Mesenchymal stem cell of Wharton's jelly (primary cell): ENCODE measurements around a stretch of chr6.

DNA sequence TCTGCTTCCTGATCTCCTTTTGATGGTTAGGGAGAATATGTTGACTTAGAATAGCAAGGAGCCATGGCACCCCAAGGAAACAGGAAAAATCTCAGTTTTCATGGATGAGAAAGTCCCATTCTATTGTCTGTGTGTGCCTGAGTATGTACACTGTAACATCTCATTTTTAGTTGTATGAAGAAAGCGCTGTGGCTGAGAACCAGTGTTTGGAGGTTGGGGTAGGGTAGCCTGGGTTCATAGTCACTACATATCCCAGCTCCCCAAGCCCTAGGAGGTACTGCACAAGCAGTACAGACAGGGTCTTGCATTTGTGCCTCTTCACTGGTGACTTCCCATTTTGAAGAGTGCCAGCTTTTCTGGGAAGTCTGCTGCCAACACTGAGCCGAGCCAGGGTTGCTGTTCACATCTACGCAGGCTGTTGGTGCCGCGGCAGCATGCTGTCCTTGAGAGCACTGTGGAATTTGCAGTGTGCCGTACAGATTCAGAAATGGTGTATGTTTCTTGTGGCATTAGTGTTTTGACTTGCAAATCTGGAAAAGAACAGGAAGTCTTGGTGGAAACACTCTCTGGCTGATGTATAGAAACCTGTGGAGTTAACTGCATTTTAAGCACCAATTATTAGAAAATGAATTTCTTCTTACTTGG lies 67.4 kb downstream of the JARID2 start:
- CAGE, long polyA plus RNA, result no peak

- CAGE, long polyA plus RNA, result no peak
Observed at GRCh38 chr6:15317815-15318158, 71.9 kb downstream of the JARID2 start.

- CAGE, long polyA plus RNA, result no peak
Observed at GRCh38 chr6:15349668-15350355, 103.9 kb downstream of the JARID2 start.

DNA sequence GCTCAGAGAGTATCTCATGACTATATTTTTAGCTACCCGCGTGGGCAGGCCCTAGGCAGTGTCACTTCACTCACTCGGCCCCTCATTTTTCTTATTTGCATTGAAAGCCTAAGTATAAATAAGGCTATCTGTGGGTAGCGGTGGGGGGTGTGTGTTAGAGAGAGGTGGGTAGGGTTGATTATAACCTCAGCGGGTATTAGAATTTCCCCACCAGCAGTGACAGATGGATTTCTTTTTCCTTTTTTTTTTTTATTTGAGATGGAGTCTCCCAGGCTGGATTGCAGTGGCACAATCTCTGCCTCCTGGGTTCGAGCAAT lies 113.6 kb downstream of the JARID2 start:
- CAGE, long polyA plus RNA, result no peak

- CAGE, long polyA plus RNA, result no peak
Observed at GRCh38 chr6:15386874-15387436, 141.1 kb downstream of the JARID2 start.

GRCh38 chr6:15443105-15443412 lies 197.2 kb downstream of the JARID2 start:
- CAGE, long polyA plus RNA, result no peak

GRCh38 chr6:15464150-15464737 lies 198.6 kb downstream of the DTNBP1 start:
- CAGE, long polyA plus RNA, result no peak

GRCh38 chr6:15472685-15472994 lies 190.2 kb downstream of the DTNBP1 start:
- CAGE, long polyA plus RNA, result no peak

GRCh38 chr6:15889294-15889799 lies 226.5 kb upstream of the DTNBP1 start:
- CAGE, long polyA plus RNA, result no peak

DNA sequence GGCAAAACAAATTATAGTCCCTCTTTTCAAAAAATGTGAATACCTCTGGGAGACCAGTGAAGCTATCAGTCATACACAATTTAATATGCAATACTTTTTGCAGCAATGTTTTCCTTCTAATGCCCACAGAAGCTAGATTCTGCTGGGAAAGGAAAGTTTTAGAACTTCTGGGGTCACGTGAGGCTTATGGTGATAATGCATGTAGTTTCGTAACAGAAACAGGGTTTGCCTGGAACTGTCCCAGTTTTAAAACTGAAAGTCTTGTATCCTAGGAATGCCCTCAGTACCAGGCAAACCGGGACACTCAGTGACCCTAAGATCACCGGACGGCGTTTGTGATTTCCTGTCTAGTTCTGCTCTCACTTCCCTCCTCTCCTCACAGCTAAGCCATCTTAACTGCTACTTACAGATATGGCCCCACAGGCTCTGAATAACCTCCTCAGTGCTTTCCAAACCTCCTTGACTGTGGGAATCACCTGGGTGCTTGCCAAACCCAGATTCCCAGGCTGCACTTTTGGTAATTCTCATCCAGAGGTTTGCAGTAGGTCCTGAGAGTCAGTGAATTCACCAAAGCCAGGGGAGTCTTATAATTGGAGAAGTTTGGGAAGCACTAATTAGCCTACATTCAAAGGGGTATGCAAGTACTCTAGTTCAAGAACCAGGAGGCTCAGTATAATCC lies 231.8 kb upstream of the MYLIP start:
- CAGE, long polyA plus RNA, result no peak

DNA sequence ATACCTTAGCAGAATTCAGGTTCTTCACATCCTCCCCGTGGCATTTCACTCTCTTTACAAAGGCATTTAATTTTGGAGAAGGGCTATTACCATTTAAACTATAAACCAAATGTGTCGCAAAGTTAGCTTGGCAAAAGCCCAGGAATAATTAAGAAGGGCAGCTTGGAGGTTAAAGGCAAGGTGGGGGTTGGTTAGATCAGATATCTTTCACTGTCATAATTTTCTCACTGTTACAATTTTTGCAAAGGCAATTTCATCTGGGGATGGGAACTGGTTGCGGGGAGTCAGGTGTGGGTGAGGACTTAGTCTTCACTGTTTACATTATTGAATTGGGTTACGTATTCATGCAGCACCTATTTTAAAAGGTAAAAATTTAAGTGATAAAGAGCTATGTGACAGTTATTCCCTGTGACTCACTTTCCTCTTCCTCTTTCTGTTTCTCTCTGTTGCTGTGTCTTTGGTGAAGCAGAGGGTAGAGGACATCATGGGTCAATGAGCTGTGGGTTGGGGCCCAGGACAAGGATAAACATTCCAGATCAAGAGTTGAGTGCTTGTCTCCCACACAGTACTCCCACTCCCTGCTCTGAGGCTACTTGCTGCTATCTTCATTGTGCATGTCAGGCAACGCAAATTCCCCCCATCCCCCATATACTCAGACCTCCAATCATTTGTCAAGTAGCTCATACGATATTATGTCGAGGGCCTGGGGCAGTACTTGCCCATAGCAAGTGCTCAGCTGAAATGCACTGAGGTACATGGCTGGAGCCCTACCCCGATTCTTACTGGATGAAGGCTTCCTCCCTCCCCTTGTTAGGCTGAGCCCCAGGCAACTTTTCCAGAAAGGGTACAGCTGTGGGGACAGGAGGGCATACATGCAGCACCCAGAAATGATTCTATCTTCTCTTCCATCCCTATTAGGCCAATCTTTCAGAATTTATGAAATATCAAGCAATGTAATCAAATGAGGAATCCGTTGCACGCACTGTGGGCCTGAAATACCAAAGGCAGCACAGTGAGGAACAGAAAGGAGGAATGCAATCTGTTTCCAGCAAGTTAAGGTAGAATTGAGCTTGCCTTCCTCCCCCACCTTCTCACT lies 223.0 kb upstream of the MYLIP start:
- CAGE, long polyA plus RNA, result no peak

DNA sequence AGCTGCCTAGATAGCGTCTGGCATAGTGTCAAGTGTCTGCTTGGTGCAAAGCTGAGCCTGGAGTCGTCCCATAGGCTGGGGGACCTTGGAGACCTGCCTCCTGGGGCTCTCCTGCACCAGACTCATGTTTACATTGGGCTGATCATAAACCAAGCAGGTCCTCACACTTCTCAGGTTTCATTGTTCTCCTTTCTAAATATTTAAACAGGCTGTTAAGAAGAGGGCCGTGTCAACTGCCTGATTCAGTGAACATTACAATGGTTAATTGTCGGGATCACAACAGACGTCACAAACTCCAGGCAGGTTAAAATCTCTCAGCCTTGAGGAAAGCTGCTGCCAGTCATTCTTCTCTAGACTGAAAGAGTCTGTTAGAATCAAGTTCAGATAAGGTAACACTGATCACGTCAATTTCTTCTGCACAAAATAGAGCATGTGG lies 179.5 kb upstream of the MYLIP start:
- CAGE, long polyA plus RNA, result no peak

GRCh38 chr6:16139872-16140346 lies 11.0 kb downstream of the MYLIP start:
- CAGE, long polyA plus RNA, result no peak

DNA sequence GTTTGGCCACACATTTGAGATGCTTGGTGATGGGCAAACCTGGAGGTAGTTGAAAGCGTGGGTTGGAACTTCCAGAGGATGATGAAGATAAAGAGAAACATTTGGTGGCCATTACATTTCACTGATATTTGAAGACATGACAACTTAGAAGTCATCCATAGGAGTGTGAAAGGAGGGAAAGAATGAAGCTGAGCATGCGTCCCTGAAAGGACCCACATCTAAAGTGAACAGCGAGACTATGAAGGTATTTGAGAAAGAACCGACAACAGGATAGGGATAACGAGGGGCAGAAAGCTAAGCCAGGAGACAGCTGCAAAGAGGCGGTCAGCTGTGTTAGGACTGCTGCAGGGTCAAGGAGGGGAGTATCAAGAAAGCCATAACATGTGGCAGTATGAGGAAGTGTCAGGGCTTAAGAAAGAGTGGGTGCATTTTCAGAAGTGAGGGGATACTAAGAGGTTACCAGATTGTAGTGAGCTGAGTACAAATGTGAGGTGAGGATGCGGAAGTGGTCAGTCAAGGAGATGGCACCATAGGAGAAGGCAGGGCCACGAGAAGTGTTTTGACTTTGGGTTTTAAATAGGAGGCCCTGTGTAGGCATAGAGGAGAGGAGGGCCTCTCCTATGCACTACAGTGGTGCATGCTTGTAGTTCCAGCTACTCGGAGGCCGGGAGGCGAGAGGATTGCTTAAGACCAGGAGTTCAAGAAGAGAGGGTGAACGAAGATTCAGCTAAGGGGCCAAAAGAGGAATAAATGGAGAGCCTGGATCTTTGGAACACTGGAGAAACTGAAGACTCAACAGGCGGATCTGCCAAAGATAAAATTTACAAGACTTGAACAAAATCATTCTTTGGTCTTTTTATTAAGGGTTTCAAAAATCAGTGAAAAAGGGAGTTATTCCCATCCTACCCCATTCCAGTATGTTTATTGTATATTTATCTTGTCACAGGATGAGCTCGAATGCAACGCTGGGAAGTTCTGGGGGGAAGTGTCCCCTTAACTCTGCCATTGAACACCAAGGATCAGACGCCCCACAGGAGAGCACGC lies 21.4 kb downstream of the MYLIP start:
- CAGE, long polyA plus RNA, result no peak

DNA sequence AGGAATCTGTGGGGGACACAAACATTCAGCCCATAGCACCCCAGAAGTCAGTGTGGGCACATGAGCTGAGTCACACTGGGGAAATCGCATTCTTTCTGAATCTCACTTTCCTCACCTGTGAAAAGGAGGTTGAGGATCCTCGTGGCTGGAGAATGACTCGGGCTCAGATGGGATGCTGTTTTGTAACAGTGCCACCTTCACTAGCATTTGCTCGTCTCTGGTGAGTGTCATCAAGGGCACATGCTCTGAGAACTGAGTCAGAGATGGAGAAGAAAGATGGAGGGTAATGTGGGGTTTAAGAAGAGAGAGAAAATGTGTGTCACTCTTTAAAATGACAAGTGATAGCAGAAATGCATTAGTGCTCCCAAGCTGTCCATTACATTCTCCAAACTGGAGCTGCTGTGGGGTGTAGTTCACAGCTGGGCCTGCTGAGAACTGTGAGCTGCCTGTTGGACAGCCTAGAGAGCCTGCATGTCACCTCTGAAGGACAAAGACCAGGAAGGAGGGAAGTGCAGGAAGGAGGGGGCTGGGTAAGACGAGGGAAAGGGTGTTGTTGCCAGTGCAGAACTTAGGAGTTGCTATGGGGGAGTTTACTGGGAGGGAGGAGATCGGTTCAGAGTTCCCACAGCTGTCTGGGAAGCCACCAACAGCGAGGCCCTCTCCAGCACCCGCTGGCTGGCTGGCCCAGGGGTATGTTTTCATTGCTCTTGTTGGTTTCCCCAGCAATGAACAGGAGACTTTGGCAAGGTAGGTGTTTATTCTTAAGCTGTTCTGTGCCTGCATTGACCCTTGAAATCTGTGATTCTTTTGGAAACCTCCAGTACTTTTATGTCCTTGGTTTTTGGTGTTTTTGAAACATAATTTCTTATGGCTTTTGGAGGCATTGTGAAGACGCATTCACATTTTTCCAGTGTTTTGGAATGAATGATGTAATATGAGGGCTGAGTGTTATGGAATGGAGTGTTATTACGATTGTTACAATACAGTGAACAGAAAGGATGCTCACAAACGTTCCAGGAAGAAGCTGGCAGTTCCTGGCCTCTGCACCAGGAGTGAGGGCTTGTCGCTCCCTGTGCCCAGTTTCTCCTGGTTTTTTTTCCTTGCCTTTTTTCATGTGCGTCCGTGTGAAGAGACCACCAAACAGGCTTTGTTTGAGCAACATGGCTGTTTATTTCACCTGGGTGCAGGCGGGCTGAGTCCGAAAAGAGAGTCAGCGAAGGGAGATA lies 19.9 kb downstream of the GMPR start:
- CAGE, long polyA plus RNA, result no peak

GRCh38 chr6:16683741-16684395 lies 77.4 kb downstream of the ATXN1 start:
- CAGE, long polyA plus RNA, result no peak

DNA sequence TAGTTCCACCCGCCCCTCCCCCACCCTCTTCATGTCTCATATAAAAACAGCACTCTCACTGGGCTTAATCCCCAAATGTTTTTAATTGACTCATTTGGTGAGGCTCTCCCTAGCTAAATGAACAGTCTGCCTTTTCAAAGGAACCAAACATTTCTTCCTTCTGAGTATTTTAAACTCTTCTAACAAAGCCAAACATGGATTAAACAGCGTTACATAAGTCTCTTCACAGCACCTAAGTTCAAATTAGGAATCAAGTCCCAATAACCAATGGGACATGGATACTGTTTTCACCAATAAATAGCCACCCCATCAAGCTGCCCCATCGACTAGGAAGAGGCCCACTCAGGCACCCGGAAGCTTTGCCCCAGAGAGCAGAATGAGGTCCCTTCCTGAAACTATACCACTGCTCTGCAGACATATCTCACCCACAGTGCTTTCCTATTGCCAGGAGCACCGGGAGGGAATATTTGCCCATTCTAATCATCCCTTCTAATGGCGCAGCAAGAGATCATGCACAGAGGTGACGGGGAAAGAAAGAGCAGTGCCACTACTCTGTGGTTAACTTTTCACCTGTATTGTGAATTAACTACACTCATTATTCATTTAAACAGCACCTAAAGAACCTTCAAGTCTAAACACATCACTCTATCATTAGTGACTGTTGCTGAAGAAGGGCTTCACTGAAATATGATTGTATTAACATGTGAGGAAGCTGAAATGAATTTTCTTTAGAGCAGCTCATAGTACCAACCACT lies 63.5 kb downstream of the ATXN1 start:
- CAGE, long polyA plus RNA, result no peak

DNA sequence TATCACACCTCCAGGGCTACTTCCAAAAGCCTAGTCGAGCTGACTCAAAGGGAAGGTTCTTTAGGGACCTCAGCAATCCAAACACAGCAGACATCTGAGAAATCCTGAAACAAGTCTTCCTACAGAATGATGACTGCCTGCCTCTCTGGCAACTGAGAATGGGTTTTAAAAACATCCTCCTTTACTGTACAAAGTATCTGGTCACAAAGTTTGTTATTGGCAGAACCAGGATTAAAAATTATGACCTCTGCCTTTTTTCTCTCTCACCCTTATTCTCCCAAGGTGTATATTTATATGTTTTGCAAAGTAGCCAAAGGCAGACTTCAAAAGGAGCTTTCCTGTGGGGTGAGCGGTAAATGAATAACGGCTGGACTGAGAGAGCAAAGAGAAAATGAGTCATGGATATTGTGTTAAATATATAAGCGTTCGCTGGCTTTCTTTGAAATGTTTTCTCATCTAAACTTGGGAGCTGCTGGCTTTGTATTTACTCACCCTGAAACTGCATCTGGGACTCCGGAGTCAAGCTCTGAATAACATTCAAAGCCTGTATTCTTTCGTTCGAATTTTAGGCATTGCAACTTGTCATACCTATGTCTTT lies 32.2 kb downstream of the ATXN1 start:
- CAGE, long polyA plus RNA, result no peak

DNA sequence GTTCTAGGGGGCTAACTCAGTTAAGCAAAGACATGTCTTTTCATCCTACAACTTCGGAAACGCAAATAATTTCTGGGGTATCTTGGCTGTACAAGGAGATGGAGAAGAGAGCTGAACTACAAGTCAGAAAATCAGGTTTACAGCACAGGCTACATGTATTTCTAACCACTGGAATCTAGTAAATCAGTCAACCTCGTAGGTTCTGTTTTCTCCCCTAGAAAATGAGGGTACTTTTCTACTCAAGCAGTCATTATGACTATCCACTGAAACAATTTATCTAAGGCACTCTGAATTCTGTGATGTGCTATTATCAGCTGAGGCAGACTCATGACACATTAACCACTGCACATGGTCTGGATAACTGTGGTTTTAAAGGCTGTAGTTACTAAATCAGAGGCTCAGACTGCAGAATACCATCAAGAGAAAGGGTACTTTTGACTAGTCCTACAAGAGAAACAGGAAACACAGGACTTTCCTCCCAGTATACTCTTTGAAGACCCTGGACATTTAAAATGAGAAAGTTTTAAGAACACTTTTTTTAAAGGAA lies 20.2 kb downstream of the ATXN1 start:
- CAGE, long polyA plus RNA, result no peak

GRCh38 chr6:16800954-16801372 lies 39.7 kb upstream of the ATXN1 start:
- CAGE, long polyA plus RNA, result no peak